SJSA1 (cell line): ENCODE results near the genes ITGA3, COL1A1 and XYLT2.

DNA sequence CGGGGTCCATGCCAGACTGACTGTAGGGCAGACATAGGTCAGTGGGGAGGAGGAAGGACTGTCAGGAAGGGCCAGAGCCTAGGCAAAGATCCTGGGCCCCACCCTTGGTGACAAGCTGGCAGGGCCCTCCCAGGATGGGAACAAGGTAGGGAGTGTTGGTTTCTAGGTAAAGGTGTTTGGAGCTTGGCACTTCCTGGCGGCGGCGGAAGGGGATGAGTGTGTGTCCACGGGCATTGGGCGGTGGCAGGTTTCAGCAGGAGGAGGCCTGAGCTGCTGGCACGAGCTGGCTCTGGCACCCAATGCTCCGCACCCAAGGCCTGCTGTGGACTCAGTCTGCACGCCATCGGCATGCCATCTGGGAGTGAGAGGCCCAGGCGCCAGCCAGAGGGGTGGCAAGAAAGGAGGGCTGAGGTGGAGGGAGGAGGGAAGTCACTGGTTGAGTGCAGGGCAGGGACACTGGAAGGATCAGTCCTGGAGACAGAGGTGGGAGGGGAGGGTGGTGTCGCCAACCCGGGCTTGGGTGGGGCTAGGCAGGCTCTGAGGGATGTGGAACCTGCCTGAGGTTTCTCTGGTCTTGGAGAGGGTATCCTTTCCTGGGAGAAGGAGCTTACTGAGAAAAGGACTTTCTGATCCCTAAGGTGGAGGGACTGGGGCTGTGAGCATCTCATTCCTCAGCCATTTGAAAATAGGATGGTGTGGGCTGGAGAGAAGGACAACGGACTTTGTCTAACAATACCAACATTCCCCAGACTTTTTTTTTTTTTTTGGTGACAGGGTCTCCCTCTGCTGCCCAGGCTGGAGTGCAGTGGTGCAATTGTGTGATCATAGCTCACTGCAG is 47.0 kb upstream of the TAC4 start:
- RAMPAGE, long total RNA, result no peak

- RAMPAGE, long total RNA, result no peak
Observed at GRCh38 chr17:49901741-49902321, 54.0 kb upstream of the TAC4 start.

- RAMPAGE, long total RNA, result no peak
Observed at GRCh38 chr17:50043692-50044221, 12.2 kb upstream of the ITGA3 start.

- RAMPAGE, long total RNA, result no peak
Observed at GRCh38 chr17:50055544-50056427, at the start of gene ITGA3. ITGA3 (plus strand) TSS chr17:50056110.

DNA sequence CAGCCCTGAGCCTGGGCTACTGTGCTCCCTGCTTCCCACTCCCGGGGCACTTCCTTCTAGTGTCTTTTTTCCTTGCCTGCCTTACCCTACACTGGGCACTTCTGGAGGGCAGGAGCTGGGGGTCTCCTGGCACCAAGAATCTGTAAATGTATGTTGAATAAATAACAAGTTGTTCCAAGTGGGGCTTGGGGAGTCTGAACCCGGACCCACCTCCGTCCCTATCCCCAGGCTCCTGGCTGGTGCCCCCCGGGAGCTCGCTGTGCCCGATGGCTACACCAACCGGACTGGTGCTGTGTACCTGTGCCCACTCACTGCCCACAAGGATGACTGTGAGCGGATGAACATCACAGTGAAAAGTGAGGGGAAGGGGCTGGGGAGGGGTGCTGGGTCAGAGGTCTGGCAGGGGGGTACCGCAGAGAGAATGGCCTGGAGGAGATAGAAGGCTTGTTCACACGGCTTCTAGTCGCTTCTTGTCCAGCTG is 8.0 kb downstream of the ITGA3 start:
- RAMPAGE, long total RNA, result no peak

DNA sequence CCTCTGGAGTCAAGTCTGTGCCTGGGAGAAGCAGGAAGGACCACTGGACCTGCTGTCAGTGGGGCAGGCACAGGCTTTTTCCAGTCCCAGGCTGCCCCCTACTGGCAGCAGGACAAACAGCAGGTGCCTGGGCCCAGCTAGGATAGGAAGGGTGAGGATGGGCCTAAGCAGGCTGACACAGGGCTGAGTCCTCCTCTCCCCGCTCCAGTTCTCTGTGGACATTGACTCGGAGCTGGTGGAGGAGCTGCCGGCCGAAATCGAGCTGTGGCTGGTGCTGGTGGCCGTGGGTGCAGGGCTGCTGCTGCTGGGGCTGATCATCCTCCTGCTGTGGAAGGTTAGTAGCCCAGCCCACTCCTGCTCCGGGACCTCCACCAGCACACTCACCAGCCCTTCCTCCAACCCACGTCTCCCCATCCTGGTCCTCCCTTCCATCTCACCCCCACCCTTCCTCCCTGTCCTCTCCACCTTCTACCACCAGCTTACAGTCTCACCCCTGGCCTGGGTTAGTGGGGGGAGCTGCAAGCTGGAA is 7.6 kb upstream of the PDK2 start:
- RAMPAGE, long total RNA, result no peak

GRCh38 chr17:50094106-50094612 is 992 bp upstream of the PDK2 start:
- RAMPAGE, long total RNA, result no peak

- RAMPAGE, long total RNA, result no peak
Observed at GRCh38 chr17:50111961-50112786, 17.0 kb downstream of the PDK2 start.

DNA sequence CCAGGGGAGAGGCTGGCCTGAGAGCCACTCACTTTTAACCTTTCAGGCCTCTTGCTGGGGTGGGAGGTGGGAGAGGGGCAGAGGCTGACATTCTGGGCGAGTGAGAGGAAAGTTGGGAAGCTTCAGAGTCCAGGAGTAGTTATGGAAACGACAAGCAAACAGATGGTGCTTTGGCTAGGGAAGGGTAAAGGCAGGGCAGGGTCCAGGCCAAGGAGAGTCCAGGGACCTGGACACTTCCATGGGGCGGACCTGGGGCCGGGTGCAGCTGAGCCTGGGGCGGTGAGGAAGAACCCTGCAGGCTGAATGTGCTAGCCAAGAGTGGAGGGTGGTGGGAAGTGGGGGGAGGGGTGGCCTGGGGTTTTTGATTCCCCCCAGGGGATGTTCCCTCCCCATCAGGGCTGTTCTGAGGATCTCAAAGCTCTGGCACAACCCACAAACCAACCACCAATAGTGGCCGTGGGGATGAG is 2.7 kb downstream of the PPP1R9B start:
- RAMPAGE, long total RNA, result no peak

- RAMPAGE, long total RNA, result no peak
Observed at GRCh38 chr17:50148428-50149010, 2.0 kb downstream of the PPP1R9B start.

GRCh38 chr17:50175833-50176269 is 10.0 kb downstream of the SGCA start:
- RAMPAGE, long total RNA, result no peak

- RAMPAGE, long total RNA, result no peak
Observed at GRCh38 chr17:50200634-50201717, at the start of gene COL1A1. COL1A1 (minus strand) TSS chr17:50201631.

GRCh38 chr17:50210114-50210765 is 8.8 kb upstream of the COL1A1 start:
- RAMPAGE, long total RNA, result no peak

DNA sequence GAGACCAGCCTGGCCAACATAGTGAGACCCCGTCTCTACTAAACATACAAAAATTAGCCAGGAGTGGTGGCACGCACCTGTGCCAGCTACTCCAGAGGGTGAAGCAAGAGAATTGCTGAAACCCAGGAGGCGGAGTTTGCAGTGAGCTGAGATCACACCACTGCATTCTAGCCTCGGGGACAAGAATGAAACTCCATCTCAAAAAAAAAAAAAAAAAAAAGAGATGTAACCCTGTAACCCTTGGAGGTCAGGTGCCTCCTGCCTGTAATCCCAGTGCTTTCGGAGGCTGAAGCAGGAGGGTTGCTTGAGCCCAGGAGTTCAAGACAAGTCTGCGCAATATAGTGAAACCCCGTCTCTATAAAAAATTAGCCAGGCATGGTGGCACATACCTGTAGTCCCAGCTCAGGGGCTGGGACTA is 13.1 kb downstream of the TMEM92 start:
- RAMPAGE, long total RNA, result no peak

- RAMPAGE, long total RNA, result no peak
Observed at GRCh38 chr17:50345992-50346960, at the start of gene XYLT2. XYLT2 (plus strand) TSS chr17:50346126.

DNA sequence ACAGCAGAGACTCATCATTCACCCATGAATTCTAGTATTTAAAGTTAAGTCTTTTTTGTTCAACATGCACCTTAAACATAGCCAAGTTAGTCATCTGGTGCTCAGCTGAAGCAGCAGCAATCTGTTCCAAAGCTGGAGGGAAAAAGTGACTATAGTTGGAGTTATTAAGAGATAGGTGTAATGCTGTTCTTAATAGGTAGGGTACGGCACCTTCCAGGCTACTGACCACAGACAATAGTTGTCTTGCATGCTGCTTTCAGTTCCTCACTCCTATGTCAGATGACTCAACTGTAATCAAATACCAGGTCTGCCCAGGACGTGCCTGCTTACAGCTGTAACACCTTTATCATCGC is 6.0 kb downstream of the LRRC59 start:
- RAMPAGE, long total RNA, result no peak

- RAMPAGE, long total RNA, result no peak
Observed at GRCh38 chr17:50506076-50506535, 2.1 kb upstream of the MYCBPAP start.

DNA sequence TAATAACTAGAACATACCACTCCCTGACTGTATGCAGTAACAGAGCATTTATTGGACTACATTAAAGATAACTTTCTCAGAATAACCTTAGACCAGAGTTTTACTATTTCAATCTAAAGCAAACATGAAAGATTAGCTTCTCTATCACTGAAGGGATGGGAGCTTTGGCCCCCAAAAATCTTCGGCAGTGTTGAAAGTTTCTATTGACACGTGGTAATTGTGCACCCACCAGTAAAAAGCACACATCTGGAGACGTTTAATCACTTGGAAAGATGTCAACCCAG is 5.1 kb downstream of the MYCBPAP start:
- RAMPAGE, long total RNA, result no peak

GRCh38 chr17:50551802-50552283 is 4.9 kb downstream of the SPATA20 start:
- RAMPAGE, long total RNA, result no peak

- RAMPAGE, long total RNA, result no peak
Observed at GRCh38 chr17:50558683-50559176, 1.8 kb upstream of the CACNA1G start.